Measurements from ENCODE around the genes CACNA2D4 and DCP1B.

GRCh38 chr12:17044-17794 lies 49.3 kb upstream of the IQSEC3 start:
- PRO-cap, 2 experiments, result no peak in any of the 2 experiments

- PRO-cap, 2 experiments, result no peak in any of the 2 experiments
Measured at GRCh38 chr12:212209-212519, 1.8 kb downstream of the SLC6A12 start.

GRCh38 chr12:254317-254606 lies 8.4 kb downstream of the SLC6A13 start:
- PRO-cap, 2 experiments, result no peak in any of the 2 experiments

- PRO-cap, 2 experiments, result no peak in any of the 2 experiments
Measured at GRCh38 chr12:373564-374318, 15.4 kb downstream of the KDM5A start.

- PRO-cap, 2 experiments, result peak in 1 of 2 experiments; most common plus-strand start chr12:509029 (in 1); most common minus-strand start chr12:508920 (in 1)
Measured at GRCh38 chr12:508673-509446, 49.1 kb downstream of the B4GALNT3 start.

GRCh38 chr12:541844-542075 lies 82.0 kb downstream of the B4GALNT3 start:
- PRO-cap, 2 experiments, result no peak in any of the 2 experiments

GRCh38 chr12:763459-764088 lies 11.2 kb downstream of the WNK1 start:
- PRO-cap, 2 experiments, result no peak in any of the 2 experiments

- PRO-cap, 2 experiments, result no peak in any of the 2 experiments
Measured at GRCh38 chr12:802295-802808, 50.0 kb downstream of the WNK1 start.

DNA sequence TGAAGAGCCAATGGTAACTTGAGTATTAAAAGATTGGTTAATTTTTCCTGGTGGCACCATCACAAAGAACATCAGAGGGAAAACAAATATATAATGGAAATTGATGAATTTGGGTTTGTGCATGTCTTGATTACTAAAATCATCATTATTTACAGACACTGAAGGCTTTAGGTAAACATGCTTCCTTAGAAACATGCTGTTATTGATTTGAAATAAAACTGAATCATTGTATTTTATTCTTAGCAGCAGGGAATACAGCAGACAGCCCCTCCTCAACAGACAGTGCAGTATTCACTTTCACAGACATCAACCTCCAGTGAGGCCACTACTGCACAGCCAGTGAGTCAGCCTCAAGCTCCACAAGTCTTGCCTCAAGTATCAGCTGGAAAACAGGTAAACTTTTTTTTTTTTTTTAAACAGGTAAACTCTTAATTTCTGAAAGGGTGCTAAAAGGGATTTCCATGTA lies 71.5 kb downstream of the RAD52 start:
- PRO-cap, 2 experiments, result no peak in any of the 2 experiments

DNA sequence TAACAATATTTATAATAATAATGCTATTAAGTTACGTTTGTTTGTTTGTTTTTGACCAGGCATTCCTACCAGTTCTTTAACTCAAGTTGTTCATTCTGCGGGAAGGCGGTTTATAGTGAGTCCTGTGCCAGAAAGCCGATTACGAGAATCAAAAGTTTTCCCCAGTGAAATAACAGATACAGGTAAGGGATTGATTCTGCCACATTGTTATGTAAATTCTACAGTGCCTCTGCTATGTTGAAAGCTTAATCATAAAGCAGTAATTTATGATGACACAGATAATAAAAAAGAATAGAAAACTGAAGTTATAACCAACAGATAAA lies 65.5 kb downstream of the RAD52 start:
- PRO-cap, 2 experiments, result no peak in any of the 2 experiments

DNA sequence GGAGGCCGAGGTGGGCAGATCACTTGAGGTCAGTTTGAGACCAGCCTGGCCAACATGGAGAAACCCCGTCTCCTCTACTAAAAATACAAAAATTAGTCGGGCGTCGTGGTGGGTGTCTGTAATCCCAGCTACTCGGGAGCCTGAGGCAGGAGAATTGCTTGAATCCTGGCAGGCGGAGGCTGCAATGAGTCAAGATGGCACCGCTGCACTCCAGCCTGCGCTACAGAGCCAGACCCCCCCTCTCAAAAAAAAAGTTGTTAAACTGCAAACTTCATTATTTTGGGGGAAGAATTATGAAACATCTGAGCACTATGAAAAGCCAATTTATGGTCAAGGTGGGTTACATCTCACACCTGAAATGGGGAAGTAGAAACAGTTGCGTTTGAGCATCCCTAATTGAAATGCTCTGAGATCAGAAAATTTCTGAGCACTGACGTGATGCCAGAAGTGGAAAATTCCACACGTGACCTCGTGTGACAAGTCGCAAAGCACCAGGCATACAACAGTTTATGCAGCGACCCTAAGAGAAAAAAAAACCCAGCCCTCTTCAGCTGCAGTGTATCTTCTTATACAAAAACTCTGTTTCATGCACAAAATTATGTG lies 37.6 kb downstream of the RAD52 start:
- PRO-cap, 2 experiments, result no peak in any of the 2 experiments

- PRO-cap, 2 experiments, result no peak in any of the 2 experiments
Measured at GRCh38 chr12:1027763-1028773, 37.0 kb downstream of the ERC1 start.

- PRO-cap, 2 experiments, result no peak in any of the 2 experiments
Measured at GRCh38 chr12:1216951-1217903, 226.2 kb downstream of the ERC1 start.

DNA sequence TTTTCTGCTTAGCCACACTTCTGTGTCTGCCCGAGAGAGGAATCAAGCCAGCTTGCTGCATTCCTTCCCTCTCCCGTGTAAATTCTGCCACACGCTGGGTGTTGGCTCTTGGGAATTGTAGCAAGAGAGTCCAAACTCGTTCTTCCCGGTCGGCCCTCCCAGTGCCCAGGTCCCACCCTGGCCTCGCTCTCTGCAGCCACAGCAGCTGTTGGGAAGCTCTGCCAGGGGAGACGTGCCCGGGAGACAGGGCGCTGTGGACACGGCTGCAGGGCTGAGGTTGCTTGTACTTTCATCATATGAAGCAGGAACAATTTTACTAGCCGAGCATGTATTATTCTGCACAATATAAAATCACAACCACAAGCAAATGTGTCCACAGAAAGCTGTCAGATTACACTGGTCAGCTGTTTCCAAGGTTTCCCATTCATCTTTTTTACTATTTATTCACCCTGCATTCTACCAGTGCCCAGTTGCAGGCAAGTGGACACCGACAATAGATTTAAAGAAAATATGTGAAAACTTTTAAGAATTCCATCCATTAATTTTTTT lies 97.8 kb downstream of the FBXL14 start:
- PRO-cap, 2 experiments, result no peak in any of the 2 experiments

- PRO-cap, 2 experiments, result no peak in any of the 2 experiments
Measured at GRCh38 chr12:1592337-1592965, 1.9 kb downstream of the FBXL14 start.

- PRO-cap, 2 experiments, result no peak in any of the 2 experiments
Measured at GRCh38 chr12:1667782-1668144, 23.1 kb upstream of the ADIPOR2 start.

- PRO-cap, 2 experiments, result no peak in any of the 2 experiments
Measured at GRCh38 chr12:1784085-1784708, 36.2 kb upstream of the LRTM2 start.

DNA sequence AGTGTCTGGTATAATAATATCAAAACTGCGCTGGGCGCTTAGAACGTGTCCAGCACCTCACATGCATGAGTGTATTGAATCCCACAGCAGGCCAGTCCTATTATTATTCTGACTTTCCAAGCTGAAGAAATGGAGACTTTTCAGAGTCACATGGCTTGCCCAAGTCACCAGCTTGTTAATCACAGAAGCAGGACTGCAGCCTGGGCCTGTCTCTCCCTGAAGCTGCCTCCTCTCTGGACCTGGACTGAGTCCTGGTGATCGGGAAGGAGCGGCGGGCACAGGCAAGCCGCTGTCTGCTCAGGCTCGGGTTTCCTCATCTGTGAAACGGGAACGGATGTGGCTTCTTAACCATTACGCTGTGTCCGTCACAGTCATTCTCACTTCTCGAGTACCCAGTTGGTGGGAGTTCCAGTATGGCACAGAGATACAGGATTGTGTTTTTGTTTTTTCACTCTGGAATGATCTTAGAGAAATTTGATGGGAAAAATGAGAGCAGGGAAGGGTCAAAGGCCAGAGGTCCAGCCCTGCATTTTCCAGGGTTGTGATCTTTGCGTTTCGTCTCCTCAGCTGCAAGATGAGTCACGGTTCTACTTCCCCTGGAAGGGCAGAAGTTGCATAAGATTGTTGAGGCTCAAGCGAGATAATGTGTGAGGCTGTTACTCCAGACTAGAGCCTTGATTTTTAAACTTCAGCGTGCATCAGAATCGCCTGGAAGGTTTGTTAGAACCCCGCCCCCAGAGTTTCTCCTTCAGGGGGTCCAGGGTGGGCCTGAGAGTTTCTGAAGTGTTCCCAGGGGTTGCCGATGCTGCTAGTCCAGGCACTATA lies 7.6 kb upstream of the LRTM2 start:
- PRO-cap, 2 experiments, result no peak in any of the 2 experiments

GRCh38 chr12:1918412-1919112 lies at the start of gene CACNA2D4:
Gene CACNA2D4, minus strand, starts transcription at chr12:1918652.
- PRO-cap, 2 experiments, result no peak in any of the 2 experiments

GRCh38 chr12:2003595-2004797 lies at the start of gene DCP1B:
Gene DCP1B, minus strand, starts transcription at chr12:2004457.
- PRO-cap, 2 experiments, result peak in 2 of 2 experiments; most common minus-strand start chr12:2004576 (in 2)

Data from Colon Carcinoma Metastatic in the Lung (tissue), 2 donors.